Endothelial cell (in vitro differentiated cells): ENCODE measurements around the genes ZNF697, ADAM30, NBPF8, PPIAL4D and GPR89A.

GRCh38 chr1:119647901-119648796, at the start of gene ZNF697:
ZNF697 (minus strand) TSS chr1:119648266.
- PRO-cap, result bidirectional peak, plus-strand start at chr1:119648264, minus-strand start at chr1:119648266; bidirectional peak, plus-strand start at chr1:119648405, minus-strand start at chr1:119648444; bidirectional peak, plus-strand start at chr1:119648577, minus-strand start at chr1:119648479

DNA sequence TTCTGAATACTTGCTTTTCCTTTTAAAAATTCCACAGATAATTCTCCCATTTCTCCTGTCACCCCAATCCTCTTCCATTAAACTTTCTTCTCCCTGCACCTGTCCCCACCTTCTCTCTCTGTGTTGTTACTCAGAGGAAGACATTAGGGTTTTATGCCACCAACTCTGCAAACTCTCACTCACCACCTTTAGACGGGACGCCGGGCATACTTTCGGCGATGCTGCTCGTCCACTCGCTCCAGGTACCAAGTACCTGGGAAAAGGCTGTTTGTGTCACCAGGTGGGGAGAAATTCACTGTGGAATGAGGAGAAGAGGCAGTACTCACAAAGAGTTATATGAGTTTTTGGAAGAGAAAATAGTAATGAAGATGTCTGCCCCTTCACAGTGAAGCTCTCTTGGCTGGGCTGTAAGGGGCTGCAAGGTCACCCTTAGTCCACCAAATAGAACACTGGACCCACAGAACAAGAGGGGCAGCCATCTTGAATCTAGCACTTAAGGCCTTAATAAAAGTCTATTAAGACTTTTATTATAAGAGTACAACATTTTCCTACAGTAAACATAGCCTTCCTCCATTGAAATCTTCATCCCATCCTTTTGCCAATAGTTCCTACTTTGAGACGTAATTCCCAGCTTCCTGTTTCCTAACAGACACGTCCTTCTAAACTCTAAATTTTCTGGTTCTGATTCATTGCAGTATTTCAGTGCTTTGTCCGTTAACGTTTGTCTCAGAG, 17.9 kb downstream of the HMGCS2 start:
- PRO-cap, result no peak

DNA sequence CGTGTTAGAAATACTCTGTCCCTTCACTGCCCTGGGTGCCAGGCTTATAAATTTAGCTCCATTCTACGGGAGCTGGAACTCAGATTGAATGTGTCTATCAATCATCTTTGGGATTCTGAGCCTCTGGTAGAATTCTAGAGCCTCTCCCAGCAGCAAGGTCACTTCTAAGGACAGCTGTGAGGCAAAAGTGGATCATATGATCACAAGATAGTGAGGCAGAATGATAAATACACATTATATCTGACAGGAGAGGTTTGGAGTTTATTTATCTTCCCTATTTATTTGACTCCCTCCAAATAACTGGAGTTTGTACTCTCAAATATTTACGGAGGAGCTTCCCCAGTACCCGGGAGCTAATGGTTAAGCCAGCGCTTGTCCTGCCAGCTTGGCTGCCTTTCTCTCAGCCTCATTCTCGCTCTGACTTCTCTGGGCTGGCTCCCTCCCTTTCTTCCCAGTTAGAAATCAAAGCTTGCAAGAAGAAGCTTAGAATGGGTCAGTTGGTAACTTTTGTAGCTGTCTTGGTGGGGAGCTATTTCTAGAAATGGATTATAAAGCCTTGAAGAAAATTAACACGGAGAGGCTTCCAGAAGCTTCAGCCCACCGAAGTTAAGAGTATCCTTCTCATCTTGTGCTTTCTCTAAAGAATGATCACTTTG, 2.3 kb downstream of the HMGCS2 start:
- PRO-cap, result no peak

DNA sequence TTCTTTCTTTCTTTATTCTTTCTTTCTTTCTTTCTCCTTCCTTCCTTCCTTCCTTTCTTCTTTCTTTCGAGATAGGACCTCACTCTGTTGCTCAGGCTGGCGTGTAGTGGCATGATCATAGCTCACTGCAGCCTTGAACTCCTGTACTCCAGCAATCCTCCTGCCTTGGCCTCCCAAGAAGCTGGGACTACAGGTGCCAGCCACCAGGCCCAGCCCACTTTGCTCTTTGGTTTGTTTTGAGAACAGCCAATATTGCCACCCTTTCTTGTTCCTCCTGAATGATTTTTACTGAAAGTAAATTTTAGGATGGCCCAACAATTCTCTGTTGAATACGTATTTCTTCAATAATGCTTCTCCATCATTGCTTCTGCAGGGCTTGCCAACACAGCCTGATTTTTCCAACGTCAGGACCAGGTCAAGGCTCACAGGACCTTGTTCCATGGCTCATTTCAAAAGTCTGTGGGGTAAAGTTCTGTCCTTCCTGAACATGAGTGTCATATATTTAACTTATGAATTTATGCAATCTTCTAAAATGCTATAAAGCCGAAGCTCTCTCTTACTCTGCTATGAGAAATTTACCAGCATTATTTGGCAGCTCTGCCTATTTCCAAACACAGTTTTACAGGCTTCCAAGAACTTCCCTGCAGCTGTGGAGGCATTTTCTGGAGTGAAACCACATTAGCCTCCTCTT, 15.3 kb upstream of the HMGCS2 start:
- PRO-cap, result no peak

GRCh38 chr1:119896071-119896631, at the start of gene ADAM30:
ADAM30 (minus strand) TSS chr1:119896515.
- PRO-cap, result no peak

DNA sequence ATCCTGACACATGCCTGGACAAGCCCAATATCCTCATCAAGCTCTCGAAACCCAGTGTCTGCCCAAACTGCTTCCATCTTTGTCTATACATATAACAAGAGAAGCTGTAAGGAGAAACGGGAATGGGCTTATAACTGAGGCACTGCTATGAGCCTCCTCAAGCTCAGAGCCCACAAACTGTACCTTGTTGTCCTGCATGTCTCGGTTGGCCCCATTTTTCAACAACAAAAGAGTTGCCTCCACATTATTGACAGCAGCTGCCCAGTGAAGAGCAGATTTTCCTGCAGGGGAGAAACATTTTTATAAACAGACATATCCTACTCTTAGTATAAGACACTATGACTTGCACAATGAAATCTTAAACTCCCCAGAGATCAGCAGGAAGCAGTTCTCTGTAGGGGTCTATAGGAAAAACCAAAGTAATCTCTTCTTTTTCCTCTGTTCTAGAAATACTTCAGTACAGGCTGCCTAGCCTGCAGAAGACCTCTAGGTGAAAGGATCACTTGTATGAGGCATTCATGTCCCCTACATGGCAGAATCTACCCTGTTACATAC, 21.2 kb upstream of the ADAM30 start:
- PRO-cap, result no peak

GRCh38 chr1:119918122-119918635, 21.9 kb upstream of the ADAM30 start:
- PRO-cap, result no peak

DNA sequence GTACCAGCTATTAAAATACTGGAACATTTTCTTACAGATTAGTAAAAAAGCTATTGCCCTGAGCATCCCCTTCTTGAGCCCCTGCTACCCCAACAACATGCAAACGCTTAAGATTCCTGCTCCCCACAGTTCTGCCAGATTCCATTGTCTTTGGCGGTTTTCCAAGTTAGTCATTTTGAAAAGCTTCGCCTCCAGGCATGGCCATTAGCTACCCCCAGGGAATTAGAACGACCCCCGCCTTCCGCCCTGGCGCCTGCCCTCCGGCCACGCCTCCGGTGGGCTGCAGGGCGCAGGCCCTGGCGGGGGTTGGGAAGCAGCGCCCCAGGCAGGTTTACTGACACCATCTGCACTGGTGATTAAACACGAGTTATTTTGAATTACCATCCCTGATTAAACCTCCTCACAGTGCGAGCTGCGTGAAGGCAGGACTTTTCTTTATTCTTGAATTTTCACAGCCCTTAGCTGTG, 3.7 kb upstream of the SEC22B start:
- PRO-cap, result no peak

DNA sequence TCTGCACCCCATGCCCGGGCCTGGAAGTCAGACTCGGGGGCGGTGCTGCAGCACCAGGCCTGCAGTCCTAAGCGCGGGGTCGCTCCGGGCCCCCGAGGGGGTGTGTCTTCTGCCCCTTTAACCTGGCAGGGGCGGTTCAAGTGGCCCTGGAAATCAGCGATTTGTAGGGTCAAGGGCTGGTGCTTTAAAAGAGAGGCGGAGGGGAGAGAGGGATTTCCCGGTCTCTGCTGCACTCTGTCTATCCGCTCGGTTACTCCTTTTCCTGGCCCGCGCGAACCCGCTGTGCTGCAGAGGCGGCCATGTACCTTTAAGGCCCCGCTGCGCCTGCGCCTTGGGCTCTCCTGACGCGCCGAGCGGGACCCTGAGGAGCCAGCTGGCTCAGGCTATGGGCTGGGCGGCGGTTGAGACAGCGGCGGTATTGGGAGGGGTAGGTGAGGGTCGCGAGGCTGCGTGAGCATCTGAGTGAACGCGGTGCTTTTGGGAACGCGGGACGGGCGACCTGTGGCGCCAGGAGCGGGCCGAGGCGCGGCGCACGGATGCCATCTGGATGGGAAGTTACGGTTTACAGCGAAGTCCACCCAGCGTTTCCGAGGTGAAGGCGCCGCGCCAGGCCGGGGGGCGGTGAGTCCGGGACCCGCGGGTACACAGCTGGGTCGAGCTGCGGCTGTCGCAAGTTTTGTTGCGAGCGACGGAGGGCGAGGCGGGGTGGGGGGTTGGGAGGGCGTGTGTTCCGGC, at the start of gene NBPF8:
NBPF8 (plus strand) TSS at position 352 of the 735 bp plus-strand sequence.
- PRO-cap, result no peak

DNA sequence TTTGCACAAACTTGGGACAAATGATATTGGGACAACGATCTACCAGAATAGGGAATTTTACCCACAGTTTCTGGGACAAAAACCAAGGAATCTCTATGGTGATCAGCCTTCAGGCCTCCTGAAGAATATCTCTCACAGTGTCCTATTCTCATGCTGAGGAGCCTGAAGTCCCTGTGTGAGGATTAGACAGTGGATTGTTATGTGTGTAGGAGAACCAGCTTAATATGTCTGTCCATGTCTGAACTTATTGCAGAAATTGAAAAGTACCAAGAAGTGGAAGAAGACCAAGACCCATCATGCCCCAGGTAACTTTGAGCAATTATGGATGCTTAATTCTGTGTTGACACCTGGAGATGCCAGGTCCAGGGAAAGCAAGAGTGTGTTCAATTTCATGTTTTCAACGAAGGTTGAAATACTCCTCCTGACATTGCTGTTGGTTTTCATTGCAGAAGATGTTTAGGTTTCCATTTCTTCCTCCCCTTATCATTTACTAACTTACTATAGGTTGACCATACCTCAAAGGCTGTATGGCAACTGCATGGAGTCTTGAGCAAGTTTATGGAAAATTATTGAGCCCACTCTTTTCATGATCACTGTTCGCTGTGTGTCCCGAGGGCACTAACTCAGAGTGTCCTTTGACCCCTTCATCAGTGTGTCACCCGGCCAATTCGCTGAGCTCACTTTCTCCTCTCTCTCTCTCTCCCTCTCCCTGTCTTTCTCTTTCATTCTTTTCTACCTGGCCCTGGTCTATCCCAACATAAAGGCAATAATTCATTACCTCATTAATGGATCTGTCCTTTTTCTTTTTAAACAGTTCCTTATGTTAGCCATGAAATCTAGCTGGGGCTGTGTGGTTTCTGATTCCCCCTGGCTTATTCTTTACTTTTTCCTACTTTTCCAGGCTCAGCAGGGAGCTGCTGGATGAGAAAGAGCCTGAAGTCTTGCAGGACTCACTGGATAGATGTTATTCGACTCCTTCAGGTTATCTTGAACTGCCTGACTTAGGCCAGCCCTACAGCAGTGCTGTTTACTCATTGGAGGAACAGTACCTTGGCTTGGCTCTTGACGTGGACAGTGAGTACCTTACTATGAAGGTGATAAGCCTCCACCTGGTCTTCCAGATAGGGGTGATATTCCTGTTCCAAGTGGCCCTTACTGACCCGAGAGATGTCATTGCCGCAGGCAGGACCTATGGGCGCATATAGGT, 47.5 kb downstream of the NBPF8 start:
- PRO-cap, result no peak

DNA sequence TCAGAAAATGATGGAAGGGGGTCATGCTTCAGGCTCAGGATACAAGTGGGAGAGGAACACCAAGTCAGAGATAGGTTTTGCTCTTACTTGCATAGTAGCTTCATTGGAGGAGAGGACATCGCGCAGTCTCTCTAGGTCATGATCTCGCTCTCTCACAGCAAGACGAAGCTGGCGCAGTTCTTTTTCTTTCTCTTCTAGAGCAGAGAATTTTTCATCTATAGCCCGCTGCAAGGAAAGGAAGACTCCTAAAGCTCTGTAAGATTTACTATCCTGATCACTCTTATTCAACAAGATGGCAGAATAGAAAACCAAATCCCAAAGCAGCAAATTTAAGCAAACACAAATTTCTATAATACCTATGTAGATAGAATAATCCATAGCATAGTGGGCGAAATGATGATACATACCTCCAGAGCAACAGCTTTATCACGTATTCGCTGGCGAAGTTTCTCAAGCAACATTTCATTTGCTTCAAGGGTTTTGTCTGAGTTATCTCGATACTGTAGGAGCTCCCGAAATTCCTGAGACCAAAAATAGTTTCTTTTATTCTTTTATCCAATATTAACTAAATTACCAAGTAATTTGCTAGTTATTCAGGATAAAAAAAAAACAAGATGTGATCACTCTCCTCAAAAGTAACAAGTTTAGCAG, 129.2 kb downstream of the NBPF8 start:
- PRO-cap, result no peak

GRCh38 chr1:120724465-120724911, 743 bp downstream of the NOTCH2NLR start:
- PRO-cap, result no peak

- PRO-cap, result unidirectional peak, plus-strand start at chr1:120952431; unidirectional peak, plus-strand start at chr1:120952562
These were observed 62.7 kb downstream of the PPIAL4A start for GRCh38 chr1:120952197-120952780.

GRCh38 chr1:121586597-121587179, 401.9 kb downstream of the SRGAP2C start:
- PRO-cap, result no peak

DNA sequence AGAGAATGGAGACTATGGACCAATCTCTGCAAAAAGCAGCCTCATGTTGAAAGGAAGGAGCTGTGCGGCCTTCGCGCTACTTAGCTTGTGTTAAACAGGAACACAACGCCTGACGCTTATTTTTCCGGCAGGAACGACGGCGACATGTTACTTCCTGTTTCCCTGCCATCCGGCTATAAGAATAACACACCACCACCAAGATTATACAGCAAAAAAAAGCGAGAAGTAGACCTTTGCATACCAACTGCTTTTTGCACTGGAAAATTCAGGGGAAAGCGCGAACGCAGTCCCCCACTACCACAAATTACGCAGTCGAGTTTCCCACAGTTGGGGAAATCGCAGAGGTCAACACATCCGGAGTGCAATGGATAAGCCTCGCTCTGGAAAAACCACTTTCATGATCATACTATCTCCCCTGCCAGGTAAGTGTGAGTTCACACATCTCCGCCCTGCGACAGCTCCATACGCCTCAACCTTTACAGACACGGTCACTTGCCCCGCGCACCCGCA, 206.5 kb downstream of the H3-7 start:
- PRO-cap, result bidirectional peak, plus-strand start at position 124 of the sequence, minus-strand start at position 92 of the sequence; bidirectional peak, plus-strand start outside the sequence, minus-strand start at position 430 of the sequence

GRCh38 chr1:143699771-143699993, 206.1 kb downstream of the H3-7 start:
- PRO-cap, result bidirectional peak, plus-strand start at chr1:143699930, minus-strand start at chr1:143699619

GRCh38 chr1:145242076-145242448, at the start of gene PPIAL4D:
PPIAL4D (minus strand) TSS chr1:145242174.
- PRO-cap, result no peak

- PRO-cap, result no peak
These were observed 50.3 kb upstream of the NBPF20 start for GRCh38 chr1:145475679-145476045.

DNA sequence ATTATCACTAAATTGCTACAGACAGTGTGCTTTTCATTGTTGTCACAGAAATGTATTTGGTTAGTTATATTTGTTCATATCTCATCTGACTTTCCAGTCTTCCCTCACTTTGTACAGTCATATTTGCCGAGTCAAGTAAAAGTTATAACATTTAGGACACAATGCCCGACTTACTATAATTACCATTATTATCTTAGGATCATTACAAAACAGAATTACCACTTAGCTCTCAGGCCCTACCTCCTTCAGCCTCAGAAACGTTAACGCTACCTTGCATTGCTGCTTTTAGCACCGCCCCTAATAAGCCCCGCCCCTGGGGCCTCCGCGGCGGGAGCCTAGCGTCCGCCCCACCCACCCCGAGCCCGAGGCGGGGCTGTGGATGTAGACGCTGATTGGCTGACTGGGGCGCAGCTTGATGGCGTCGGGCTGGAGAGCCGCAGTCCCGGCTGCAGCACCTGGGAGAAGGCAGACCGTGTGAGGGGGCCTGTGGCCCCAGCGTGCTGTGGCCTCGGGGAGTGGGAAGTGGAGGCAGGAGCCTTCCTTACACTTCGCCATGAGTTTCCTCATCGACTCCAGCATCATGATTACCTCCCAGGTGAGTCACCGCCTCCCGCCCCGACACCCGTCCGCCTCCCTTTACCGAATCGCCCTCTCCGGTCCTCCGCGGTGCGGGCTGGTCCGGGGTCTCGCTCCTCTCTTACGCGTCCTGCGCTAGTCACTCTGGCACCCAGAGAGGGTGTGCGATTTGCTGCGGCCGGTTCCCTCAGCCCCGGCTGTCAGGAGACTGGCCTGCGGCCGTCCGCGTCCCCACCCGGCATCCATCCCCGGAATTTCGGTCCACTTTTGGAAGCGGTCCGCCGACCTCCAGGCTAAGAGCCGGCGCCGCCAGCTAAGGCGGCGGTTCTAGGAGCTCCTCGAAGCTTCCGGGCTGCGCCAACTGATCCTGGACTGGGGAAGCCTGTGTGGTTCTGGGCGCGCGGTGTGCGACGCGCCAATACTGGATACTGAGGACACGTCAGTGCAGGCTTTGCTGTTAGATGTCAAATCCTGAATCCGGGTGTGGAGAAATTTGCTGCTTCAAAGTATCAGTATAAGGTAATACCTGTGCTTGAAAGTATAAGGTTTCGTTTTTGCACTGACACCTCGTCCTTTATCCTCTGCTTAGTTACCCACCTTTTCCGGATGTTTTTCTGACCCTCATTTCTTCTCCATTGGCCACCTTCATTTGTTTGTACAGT, at the start of gene GPR89A:
GPR89A (plus strand) TSS at position 408 of the 1,238 bp plus-strand sequence.
- PRO-cap, result unidirectional peak, plus-strand start at position 408 of the sequence; unidirectional peak, plus-strand start at position 468 of the sequence; bidirectional peak, plus-strand start at position 730 of the sequence, minus-strand start at position 740 of the sequence

GRCh38 chr1:145773710-145774382, 50.0 kb downstream of the RNF115 start:
- PRO-cap, result no peak